Renal cortical epithelial cell (primary cell): ENCODE measurements around a stretch of chr10.

DNA sequence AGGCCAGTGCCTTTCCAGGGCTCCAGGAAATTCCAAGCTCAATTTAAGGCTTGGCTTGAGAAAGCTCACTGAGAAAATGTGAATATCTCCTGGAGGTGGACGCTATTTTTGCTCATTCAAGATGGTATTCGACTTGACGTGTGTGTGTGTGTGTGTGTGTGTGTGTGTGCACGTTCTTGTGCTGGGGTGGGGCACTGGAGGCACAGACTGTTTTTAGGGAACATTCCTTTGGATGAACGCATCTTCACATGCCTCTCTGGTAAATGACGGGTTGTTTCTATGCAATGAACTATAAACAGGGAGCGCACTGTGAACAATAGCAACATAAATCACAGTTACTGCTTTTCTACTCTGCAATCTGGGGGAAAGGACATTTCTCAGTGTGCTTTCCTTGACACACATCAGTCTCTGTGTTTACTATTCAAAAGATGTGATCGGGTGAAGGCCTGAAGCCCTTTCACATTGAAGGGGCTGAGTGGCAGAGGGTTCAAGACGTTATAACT is 120.0 kb upstream of the PITRM1 start:
- RRBS = no CpG with 5 or more reads among the region's 9 CpGs

GRCh38 chr10:3465091-3466052 is 292.8 kb upstream of the PITRM1 start:
- RRBS = 14% methylated on average over 3 of the region's 17 CpGs

DNA sequence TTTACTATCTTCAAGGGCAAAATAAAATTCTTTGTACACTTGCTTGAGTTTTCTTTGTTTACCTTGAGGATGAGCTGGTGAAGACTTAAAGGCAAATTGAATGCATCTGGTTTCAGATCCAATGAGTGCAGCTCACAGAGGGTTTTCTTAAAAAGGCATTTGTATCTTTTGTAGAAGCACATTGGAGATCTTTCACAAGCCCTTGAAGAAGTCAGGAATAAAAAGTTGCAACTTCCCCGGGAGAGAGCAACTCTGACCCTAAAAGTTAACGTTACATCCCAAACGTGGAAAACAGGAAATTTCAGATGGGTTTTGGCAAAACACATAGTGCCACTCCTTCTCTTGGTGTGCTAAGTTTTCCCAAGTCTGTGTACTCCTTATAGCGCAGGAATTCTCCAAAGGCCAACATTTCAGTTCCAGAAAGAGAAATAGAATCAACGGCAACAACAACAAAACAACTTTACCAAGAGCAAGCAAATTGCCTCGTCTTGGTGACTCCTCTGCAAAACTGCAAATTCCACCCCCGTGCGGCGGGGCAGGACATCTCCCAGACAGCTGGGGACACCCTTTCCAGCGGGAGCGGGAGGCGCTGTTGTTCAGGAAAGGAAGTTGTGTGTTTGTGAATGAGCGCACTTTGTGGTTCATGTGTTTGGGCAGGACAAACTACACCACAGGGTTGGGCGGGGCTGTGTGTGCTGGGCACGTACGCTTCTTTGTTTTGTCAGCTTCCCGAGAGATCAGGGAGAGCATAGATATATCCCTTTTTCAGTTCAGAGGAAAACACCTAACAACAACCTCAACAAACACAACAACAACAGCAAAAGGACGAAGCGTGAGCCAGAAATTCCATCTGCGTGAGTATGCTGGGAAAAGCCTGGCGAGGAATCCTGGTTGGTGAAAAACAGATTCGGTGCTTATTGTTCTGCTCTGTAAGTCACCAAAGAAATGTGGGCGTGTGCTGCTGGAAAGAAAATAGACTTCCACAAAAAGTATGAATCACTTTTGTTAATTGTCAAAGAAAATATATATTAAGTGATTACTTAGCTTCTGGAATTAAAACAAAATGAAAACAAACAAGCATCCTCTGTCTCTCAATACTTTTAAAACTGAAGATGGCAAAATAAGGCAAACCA is 294.7 kb upstream of the PITRM1 start:
- RRBS = no CpG with 5 or more reads among the region's 23 CpGs

DNA sequence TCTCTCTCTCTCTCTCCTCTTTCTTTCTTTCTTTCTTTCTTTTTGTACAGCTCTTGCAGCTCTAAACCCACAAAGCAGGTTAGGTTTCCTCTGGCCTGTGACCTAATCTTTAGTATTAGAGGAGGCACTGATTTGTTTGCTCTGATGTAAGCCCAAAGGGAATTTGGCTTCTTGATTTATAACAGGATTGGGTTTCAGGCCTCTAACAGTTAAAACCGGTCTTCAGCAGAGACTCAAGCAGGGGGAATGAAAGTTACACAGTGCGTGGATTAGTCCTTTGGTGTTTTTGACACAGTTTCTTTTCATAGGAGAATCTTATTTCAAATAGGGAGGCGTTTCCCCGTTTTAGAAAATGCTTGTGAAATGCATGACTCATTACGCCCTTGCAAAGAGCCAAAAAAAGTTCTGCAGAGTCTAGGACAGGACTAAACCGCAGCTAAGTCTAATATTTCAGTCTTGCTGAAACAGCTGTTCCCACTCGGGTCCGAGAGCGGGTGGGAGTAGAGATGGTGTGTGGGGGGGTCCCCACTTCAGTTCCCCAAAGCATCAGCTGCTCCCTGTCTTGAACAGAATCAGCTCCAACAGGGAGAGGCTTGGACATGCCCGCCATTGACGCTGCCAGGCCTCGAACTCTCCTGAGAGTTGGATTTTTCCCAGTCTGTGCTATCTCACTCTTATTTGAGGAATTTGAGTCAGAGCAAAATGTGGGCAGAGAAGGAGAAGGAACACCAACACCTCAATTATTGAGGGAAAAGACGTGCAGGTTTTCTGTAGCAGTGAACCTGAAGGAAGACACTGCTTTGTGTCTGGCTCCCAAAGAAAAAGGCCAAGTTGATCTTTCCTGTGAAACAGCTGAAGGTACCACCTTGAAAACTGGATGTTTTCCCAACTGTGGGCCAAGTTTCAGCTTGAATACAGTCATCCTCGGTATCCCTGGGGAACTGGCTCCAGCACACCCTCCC is 296.6 kb upstream of the PITRM1 start:
- RRBS = no CpG with 5 or more reads among the region's 14 CpGs

DNA sequence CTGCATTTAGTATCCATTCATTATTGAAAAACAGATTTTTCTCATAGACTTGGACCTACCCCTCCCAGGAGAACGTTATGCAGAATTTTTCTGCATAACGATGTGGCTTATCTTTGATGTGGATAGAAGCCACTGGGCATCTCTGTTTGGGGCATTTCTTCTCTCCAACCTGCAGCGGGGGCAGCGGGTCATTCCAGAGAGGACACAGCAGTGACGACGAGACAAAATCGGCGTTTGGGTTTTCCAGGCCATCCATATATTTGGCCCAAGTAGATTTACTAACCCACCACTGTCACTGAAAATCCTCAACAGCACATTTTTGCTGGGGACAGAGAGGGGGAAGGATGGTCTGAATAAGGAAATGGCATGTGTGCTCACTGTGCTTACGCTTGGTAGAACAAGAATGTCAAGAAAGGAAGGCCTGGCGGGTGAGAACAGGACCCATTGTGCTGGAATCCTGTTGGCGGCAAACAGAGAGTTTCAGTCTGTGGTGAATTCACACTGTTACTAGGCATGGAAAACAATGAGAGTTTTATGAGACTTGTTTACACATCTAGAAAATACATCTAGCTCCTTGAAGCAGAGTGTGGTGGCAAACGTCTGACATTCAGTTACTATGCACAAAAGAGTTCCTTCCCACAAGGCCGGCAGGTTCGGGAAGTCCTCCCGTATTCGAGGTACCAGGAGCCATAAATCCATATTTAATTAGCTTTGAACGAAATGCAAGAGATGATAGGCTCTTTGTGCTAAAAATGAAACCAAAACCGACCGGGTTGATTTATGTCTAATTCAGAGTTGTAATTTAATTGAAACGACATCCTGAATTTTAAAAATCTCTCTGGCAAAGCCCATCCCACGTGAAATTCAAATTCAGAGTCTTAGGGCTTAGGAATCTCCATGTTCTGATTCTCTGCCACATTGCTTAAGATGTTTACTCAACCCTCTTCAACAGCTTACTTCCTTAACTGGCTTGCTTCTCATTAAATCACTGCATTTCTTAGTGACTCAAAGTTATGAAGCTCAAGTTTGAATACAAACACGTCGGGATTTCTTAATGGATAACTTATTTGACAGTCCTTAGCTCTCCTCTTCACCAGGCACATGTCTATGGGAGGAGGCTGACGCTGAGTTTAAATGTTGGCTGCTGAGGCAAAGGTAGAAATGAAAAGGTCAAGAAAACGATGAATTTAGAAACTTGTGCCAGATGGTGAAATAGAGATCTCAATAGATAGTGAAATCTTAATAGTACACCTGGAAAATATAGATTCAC is 299.8 kb upstream of the PITRM1 start:
- RRBS = no CpG with 5 or more reads among the region's 25 CpGs

GRCh38 chr10:3493859-3495247 is 290.7 kb downstream of the KLF6 start:
- RRBS = no CpG with 5 or more reads among the region's 38 CpGs

GRCh38 chr10:3754809-3755460 is 30.1 kb downstream of the KLF6 start:
- RRBS = no CpG with 5 or more reads among the region's 9 CpGs

DNA sequence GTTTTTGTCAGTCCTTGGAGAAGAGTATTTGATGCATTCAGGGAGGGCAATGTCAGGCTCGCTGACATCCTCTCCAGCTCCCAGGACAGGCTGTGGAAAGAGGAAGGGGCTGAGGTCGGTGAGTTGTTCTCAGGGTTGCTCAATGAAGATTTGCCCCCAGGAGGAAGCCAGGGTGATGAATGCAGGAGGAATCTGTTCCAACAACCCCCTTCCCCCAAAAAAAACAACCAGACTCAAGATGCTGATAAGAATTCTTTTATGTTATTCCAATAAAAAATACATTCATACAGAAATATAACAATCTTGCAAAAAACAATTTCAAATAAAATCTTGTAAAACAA is 8.7 kb downstream of the KLF6 start:
- RRBS = no CpG with 5 or more reads among the region's 2 CpGs

- RRBS = no CpG with 5 or more reads among the region's 14 CpGs
Observed at GRCh38 chr10:3781015-3781454, 4.0 kb downstream of the KLF6 start.

- RRBS = no CpG with 5 or more reads among the region's 10 CpGs
Observed at GRCh38 chr10:3801460-3802069, 16.6 kb upstream of the KLF6 start.

DNA sequence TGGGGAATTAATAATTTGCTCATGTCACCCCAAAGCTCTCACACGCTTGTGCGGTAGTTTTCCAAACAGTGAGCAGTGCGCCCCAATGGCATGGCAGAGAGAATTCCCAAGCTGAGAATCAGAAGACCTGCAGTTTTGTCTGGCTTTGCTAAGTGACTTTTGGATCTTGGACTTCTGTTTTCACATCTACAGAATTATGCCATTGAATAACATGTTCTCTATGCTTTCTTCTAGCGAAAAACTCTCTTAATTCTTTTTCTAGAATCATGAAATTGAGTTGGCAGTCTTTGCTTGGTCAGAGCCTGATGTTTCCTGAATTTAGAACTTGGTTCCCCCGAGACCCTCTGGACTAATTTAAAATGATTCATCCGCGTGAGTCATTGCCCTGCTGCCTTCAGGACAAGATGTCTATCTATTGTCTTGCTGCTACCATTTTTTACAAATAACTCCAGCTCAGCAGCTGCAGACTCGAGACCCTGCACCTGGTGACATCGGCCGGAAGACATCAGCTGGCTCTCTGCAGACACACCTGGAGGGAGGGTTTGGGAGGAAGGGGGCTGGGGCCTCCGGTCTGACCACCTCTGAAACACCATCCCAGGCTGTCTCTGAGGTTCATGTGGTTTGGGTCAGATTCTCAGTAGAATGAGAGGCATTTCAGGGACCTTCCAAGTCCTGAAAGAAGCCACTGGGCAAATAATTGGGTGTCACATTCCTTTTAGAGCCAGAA is 20.8 kb upstream of the KLF6 start:
- RRBS = 5% methylated on average over 2 of the region's 11 CpGs

DNA sequence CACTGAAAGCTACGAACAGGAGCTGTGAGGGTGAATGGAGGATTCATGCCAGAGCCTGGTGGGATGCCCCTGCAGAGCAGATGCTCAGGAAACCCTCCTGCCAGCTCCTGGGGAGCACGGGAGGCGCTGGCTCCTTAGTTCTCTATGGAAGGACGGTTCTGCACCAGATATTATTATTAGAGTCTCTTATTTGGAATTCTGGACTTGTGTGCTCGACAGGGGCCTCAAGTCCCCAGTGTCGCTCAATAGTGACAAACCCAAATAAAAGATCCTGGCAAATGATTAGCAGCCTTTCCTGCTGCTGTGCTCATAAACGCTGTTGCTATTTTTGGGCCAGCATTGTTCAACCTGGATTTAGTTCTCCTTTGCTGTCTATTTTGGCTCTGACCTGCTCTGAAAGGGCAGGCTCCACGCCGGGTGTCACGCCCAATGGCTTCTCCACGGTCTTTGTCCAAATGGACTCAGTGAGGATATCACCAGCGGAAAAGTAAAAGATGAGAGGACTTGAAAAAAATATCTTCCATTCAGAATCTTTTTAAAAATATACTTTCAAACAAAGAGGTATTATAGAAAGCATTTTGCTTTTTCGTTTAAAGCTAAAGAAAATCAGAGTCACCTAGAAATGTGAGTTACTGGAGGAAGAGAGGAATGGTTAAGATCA is 23.1 kb upstream of the KLF6 start:
- RRBS = no CpG with 5 or more reads among the region's 13 CpGs

DNA sequence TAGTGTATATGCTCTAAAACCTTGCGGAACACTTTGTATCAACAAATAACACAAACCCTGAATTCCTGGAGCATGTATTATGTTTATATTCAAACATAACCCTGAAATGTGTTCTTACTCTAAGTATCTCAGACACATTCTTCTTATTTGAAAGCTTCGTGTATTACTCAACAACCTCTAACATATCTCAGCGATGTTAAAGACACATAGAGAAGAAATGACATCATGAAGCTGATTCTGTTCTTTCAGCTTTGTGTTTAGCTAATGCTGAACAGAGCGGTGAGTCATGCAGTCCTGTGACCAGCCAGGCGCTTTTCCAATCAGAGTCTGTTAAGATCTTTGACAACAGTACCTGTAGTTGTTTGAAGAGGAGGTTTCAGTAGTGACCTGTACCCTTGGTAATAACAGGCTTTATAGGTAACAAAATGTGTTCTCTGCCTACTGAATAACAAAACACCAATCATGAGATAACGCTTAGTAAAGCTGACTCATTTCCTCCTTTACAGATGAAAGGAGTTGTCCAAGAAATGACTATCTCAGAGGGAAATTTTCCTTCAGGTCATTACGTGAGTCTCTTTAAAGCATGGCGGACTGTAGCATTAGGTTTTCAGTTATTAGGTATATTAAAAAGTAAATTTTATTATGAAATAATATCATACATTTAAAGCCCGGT is 67.3 kb upstream of the KLF6 start:
- RRBS = no CpG with 5 or more reads among the region's 9 CpGs

DNA sequence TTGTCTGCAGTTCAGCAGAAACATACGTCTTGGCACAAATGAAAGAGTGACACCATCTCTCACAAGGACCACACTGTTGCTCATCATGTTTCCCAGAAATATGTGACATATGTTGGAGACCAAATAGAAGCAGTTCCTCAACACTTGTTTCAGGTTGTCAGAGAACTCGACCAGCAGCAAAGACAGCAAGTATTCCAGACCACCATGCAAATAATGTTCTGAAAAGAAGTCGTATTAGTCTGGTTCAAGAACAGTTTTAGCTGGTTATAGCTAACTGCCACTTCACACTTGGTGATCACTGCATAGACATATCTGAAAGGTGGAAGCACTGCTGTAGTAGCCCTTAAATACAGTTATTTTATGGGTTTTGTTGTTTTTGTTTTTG is 81.4 kb upstream of the KLF6 start:
- RRBS = no CpG with 5 or more reads among the region's 3 CpGs

GRCh38 chr10:4127976-4128417 is 343.0 kb upstream of the KLF6 start:
- RRBS = no CpG with 5 or more reads among the region's 1 CpG

DNA sequence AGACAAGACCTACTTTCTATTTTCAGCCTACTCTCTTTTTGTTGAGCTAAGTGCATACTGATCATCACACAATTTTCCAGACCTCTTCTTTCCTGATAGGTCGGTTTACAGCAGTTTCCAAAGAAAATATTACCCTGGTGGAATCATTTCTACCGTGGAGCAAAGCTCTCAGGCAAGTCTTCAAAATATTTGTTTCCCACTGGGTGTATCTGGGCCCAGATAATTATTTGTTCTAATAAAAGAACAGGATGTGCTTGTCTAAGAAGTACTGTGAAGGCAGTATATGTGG is 412.0 kb upstream of the KLF6 start:
- RRBS = no CpG with 5 or more reads among the region's 2 CpGs

- RRBS = no CpG with 5 or more reads among the region's 7 CpGs
Observed at GRCh38 chr10:4217147-4217717, 432.2 kb upstream of the KLF6 start.

- RRBS = no CpG with 5 or more reads among the region's 2 CpGs
Observed at GRCh38 chr10:4331148-4331375, 494.9 kb upstream of the AKR1E2 start.

GRCh38 chr10:4867389-4867995 is 41.5 kb downstream of the AKR1E2 start:
- RRBS = no CpG with 5 or more reads among the region's 8 CpGs